ENCODE measurements around the genes BMS1, ZNF485 and CXCL12.

DNA sequence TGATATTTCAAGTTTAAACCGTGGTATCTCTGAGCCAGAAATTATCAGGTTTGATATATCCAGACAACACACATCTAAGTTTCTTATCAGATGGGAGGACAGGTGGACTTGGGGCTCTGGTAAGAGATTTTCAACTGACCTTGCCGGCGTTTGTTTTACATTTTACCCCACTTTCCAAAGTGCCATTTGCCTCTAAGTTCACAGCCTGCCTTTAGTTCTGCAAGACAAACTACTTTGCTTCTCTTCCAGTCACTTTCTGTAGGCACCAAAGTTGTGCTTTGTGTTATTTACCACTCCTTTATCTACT is 892.1 kb downstream of the ZNF37A start:
- RRBS = no CpG with 5 or more reads among the region's 3 CpGs

DNA sequence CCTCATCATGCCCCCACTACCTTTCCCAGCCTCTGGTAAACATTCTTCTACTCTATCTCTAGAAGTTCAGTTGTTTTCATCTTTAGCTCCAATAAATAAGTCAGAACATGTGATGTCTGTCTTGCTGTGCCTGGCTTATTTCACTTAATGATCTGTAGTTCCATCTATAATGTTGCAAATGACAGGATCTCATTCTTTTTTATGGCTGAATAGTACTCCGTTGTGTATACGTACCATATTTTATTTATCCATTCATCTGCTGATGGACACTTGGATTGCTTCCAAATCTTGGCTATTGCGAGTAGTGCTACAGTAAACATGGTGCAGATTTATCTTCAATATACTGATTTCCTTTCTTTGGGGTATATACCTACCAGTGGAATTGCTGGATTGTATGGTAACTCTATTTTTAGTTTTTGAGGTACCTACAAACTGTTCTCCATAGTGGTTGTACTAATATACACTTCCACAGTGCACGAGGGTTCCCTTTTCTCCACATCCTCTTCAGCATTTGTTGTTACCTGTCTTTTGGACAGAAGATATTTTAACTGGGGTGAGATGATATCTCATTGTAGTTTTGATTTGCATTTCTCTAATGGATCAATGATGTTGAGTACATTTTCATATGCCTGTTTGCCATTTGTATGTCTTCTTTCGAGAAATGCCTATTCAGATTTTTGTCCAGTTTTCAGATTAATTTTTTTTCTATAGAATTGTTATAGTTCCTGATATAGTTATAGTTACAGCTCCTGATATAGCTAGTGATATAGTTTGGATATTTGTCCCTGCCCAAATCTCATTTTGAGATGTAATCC is 124.3 kb downstream of the ZNF33B start:
- RRBS = no CpG with 5 or more reads among the region's 5 CpGs

GRCh38 chr10:42537970-42538577 is 100.3 kb downstream of the ZNF33B start:
- RRBS = no CpG with 5 or more reads among the region's 2 CpGs

DNA sequence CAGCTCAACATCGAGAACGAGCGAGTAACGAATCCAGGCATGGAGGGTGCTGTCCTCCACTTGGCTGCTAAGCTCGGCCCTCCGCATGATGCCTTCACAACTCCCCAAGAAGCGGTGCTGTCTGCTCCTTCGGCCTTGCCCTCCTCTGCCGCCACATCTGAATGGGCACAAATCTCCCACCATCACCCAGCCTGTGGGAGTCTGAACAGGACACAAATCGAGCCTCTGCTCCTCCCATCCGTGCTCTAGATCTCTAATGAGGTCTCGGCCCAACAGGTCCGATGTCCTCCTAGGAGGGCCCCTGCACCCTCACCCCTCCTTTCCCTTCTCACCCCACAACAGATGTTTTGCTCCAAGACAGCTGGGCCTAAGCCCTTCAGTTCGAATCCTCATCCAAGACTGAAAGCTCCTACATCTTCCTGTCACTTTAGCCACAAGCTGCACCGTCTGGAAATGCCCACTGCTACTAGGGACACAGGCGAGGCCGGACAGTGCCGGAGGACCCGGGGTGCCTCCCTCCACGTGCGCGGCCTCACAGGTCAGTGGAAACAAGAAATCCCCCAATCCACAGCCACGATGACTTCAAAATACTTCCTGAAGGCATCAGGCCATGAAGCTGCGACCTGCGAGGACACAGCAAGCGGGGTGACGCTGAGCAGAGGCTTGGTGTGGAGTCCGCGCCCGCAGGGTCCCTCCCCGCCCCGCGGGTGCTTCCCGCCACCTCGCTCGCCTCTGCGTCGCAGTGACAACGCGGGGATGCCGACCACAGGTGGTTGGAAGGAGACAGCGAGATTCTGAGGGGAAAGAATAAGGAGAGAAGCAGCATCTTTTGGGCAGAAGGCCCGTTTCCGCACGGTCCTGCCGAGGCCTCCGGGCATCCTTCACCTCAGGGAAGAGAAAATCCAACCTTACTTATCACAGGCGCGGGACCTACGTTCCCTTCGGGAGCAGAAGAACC is 86.4 kb downstream of the ZNF33B start:
- RRBS = no CpG with 5 or more reads among the region's 51 CpGs

GRCh38 chr10:42654489-42654927 is 16.1 kb upstream of the ZNF33B start:
- RRBS = no CpG with 5 or more reads among the region's 8 CpGs

GRCh38 chr10:42752877-42753520 is 29.6 kb upstream of the BMS1 start:
- RRBS = 43% methylated on average over 1 of the region's 43 CpGs

GRCh38 chr10:42754030-42755019 is 28.3 kb upstream of the BMS1 start:
- RRBS = 6% methylated on average over 49 of the region's 97 CpGs

DNA sequence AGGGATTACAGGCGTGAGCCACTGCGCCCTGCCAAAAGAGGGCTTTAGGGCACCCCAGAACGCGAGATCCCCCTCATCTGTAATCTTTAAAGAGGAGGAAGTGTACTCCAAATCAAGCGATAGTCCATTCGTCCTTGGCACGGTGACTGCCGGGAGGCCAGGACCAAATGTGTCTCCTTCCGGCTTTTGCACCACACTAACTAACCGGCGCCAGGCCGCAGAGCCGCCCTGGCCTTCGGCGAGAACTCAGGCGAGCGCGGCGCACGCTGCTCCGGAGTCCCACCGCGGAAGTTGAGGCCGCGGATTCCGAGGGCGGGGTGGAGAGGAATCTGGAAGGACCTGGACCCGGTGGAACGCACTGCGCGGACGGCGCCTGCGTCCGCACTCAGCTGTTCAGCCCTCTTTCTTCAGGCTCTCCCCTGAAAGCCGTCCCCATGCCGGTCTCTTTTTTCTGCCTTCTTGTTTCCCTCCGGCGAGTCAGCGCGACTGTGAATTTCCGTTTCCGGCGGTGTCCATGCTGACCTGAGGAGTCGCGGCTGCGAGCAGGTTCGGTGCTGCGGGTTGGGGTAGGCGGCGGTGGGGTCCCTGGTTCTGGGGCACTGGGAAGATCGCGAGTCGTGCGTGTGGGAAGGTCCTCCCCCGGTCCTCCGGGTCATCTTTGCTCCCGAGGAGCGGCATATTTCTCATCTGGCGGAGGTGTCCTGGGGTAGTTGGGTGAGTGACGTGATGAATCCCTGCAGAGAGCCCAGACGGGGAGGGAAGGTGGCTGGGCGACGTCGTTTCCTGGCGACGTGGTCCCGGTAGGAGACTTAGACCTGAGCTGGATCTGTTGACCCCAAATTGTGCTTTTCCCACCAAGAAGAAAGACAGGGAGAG is at the start of gene BMS1:
BMS1 (plus strand) TSS at position 511 of the 876 bp plus-strand sequence.
- RRBS = 4% methylated on average over 23 of the region's 68 CpGs

DNA sequence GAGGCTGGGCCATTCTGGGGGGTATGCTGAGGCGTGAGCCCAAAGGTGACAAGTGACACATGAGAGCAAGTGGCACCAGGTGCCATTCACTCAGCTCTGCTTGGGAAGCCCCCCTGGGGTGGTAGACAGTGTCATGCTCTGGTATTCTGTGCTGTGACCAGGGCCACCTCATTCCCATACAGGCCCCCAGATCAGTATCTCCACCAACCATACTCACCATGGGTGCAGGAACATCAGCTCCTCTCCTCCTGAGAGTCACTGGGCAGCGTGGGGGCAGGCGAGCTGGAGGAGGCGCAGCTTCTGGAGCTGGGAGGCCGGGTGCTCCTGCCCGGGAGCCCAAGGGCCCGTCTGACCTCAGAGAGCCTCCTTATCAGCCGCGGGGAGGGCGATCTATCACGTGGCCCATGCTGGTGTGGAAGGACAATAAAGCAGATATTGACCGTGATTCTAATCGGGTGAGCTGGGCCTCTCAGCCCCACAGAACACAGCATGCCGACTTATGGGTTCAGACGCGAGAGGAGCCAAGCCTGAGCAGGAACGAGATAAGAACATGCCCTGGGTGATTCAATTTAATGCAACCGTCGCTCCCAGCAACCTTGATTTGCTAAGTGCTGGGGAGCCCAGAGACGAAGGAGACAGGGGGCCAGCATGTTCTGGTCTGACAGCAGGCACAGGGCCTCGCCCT is 95.6 kb upstream of the RET start:
- RRBS = no CpG with 5 or more reads among the region's 21 CpGs

GRCh38 chr10:42989213-42989499 is 87.7 kb upstream of the RET start:
- RRBS = no CpG with 5 or more reads among the region's 7 CpGs

- RRBS = no CpG with 5 or more reads among the region's 11 CpGs
These were observed 37.3 kb upstream of the RET start for GRCh38 chr10:43039586-43039985.

DNA sequence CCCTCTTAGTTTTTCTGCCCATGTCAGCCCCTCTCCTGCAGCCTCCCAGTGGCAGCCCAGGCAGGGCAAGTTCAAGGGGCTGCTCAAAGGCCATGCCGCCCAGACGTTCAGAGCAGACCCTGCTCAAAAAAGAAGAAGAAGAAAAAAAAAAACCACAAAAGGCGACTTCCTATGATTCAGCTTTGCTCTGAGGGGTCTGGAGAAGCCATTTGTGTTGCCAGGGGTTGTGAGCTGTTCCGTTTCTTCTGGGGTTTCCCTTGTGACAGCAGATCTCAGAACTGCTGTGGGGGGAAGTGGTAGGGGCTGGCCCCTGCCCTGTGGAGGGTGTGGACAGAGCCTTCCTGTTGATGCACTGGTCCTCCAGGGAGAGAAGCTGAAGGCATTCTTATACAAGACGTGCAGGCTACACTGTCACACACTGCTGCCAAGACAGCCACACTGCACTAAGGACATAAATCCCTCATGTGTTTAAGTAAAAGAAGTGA is 17.4 kb upstream of the CSGALNACT2 start:
- RRBS = no CpG with 5 or more reads among the region's 5 CpGs

DNA sequence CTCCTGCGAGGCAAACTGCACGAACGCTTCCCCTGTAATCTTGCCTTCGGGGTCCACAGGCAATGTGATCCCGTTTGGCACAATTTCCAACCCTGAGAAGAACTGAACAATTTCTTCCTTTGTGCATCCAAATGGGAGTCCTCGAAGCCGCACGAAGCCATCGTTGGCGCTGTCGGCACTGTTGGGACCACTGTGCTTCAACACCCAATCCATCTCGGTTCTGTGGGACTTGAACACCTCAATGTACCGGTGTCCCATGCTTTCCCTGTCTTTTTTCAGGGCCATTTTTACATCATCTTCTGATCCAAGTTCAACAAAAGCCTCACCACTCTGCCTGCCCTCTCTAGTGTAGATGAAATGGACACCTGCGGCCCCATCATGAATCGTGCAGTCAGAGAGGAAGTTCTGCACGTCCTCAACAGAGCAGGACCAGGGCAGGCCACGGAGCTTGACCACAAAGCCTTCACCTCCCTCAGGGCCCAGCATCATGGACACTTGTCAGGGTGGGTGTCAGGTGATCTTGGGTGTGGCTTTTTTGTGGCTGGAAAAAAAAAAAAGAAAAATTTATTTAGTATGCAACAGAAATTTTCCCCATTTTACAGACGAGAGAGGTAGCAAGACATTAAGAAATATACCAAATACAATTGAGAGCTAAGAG is 16.1 kb downstream of the FXYD4 start:
- RRBS = no CpG with 5 or more reads among the region's 18 CpGs

GRCh38 chr10:43394823-43395585 is 14.0 kb downstream of the HNRNPF start:
- RRBS = no CpG with 5 or more reads among the region's 8 CpGs

- RRBS = under 1% methylated on average over 17 of the region's 23 CpGs
These were observed 12.2 kb downstream of the HNRNPF start for GRCh38 chr10:43396897-43397109.

DNA sequence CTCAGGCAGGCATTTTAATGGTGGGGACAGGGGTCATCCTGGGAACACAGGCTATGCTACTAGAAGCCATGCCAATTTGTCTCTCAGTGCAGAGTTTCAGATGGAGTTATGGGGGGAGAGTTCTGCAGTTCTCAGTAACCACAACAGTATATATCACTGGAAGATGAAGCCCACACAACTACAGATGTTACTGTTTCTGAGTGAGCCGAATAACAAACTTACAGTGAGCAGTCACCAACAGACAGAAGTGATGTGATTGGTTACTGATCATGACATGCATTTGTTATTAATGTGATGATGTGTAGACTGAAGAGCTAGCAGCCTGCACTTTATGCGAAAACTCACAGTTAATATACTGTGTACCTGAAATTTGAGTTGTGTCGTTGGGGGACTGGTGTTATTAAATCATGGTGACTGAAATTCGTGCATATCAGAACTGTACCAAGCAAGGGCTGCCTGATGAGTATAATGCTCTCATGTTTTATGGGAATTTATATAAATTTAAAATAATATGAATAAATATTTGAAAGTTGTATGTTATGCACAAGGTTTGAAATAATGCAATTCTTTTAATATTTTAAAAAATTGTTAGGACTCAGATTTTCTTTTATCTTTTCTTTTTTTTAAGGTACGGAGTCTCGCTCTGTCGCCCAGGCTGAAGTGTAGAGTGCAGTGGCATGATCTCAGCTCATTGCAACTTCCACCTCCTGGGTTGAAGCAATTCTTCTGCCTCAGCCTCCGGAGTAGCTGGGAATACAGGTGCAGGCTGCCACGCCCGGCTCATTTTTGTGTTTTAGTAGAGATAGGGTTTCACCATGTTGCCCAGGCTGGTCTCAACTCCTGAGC is 16.7 kb downstream of the ZNF487 start:
- RRBS = no CpG with 5 or more reads among the region's 10 CpGs

DNA sequence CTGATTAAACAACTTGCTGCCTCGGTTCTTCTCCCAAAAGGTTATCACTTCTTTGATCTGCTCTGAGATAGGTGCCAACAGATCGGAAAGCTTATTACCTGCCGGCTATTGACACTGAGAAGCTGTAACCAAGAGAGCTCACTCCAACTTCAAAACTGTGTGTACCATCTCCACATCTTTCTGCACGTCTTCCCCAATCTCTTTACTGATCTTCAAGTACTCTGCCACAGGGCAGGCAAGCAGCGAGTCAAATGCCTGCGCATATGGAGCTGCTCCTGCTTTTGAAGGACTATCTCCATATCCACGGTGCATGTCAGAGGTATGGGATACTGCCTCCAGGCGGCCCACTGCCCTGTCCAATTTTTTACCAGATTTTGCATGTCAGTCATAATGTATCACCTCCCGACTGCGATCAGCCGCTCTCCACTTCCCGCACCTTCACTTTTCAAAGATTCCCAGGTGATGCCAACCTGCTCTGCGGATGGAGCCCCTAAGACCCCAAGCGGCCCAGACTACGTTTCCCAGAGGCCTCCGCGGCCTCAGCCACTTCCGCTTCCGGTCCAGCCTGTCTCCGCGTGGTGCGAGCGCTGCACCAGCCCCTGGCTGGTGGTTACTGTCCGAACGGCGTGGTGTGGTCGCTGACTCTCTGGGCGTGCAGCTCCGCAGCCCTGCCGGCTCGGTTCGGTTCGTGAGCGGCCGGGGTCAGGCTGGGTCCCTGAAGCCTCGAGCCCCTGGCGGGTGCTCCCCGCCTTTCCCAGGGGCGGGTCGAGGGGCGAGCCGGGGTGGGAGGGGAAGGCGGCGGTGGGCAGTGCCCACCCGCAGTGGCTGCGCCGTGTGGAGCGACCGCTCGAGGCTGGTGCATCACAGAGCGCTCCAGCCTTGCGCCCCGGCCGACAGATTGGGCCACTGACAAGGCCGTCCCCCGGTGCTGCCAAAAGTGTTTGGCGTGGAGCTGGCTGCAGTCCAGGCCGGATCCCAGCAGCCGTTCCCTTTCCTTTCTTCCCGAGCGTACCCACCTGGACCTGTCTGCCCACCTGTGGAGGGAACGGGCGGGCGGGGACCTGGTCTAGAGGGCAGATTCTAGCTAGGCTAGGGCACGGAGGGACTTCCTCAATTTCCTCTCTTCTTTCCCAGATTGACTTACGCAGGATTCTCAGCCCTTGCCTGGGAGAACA is at the start of gene ZNF485:
ZNF485 (plus strand) TSS at position 576 of the 1,175 bp plus-strand sequence.
- RRBS = 2% methylated on average over 25 of the region's 66 CpGs

DNA sequence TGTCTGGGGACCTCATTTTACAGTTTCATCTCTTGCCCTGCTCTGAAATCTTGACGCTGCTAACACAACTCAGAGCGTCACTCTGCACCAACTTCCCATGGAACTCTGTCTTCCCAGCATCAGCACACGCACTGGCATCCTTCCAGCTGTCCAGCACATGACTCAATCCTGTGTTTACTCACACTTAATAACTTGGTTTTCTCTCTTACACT is 131.1 kb downstream of the CXCL12 start:
- RRBS = no CpG with 5 or more reads among the region's 3 CpGs

GRCh38 chr10:44380740-44381272 is 4.1 kb downstream of the CXCL12 start:
- RRBS = no CpG with 5 or more reads among the region's 9 CpGs

DNA sequence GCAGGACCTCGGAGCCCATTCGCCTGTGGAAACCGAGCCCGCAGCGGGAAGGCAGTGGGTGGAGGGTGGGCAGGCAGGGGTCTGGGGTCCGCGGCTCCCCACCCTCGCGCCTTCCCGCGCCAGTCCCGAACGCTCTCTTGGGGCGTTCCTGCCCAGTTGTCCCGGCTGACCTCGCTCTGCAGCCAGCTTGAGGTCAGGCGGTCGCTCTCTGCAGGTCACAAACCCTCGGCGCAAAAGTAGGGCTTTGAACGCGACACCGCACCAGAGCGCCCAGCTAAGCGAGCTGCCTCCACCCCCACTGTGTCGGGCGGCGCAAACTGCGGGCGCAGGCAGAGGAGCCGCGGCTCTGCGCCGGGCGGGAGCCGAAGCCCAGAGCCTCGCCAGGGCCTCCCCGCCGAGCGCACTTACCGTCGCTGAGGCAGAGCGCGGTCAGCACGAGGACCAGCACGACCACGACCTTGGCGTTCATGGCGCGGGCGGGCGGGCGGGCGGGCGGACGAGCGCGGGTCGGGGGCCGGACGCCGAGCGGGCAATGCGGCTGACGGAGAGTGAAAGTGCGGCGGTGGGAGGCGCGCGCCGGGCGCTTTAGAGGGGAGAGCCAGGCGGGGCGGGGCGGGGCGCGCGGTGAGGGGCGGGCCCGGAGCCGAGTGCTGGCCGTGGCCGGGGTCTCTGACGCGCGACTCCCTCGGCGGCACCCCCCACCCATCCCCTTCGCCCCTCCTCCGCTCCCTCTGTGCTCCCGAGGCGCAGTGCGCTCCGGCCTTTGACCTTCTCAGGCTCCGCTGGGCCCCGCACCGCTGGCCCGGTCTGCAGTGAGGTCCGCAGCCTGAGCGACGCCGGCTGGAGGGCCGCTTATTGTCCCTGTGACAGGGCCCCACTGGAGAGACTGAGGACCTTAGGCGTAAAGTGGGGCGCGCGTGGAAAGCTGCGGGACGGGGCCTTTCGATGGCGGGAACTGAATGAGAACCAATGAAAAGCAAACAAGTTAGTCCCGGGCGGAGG is at the start of gene CXCL12:
CXCL12 (minus strand) TSS at position 561 of the 1,002 bp plus-strand sequence.
- RRBS = 4% methylated on average over 38 of the region's 113 CpGs

Data from hTERT-HM (cell line).